Mesenchymal stem cell of adipose (primary cell): ENCODE results near the gene FANCD2.

DNA sequence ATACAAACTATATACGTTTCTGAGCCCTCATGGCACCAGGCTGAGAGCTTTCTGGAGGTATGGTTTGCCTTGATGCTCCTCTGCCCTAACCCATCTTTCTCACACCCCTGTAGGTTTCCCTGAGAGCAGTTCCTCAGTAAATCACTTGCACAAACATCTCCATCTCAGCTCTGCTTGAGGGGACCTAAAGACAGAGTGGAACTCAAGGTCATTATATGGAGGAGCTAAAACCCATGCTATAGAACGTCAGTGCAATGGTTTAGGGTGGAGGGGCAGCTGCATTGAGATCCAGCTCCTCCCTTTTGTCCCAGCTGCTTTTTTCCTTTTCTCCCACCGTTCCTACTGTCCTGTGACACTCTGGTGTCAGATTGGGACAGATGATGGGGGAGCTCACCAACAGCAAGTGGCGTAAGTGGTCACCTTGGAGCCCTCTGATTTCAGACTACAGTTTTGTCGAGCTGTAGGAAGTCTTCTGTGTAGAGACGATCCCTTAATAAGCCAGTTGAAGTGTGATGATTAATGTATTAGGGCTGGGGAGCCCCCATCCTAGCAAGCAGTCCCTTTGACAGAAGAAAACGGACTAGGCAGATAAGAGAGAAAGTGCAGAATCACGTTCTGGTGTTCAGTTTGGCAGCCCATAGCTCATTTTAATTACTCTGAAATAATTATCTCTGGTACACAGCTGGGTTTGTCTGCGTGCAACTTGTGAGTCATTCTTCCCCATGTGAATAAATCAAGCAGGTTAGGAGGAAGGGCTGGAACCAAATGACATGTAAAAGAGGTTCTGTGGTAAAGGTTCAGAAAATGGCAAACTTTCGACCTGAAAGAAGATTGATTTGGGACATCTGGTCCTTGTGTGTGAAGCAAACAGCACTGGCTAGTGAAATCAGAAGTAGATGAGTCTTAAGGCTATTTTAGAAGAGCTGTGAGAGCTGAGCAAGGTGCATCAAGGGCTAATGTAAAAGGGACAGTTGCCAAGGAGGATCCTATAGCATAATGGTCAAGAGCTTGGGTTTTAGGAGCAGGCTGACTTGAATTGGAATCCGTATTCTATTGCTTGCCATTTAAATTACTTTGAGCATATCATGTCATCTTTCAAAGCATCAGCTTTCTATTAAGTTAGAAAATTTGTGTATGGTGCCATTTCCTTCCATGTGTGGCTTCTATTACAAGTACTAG is 241.3 kb downstream of the EDEM1 start:
- CAGE, long polyA plus RNA: no peak

DNA sequence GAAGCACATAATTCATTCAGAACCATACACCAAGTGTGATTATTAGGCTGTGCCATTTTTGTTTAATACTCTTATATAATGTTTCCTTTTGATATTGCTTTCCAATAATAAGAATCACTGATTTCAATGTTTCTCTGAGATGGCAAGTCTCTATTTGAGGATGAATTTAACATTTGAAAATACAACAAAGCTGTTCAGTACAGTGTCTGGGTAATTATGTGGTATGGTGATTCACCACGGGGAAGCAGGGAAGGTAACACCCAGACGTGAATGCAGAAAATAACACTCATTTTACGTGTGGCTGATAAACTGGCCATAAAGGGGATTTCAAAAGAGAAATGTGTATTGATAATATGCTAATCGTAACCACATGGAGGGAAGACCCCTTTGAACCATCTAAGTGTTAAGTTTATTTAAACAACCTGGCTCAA is 344.6 kb downstream of the GRM7 start:
- CAGE, long polyA plus RNA: no peak

DNA sequence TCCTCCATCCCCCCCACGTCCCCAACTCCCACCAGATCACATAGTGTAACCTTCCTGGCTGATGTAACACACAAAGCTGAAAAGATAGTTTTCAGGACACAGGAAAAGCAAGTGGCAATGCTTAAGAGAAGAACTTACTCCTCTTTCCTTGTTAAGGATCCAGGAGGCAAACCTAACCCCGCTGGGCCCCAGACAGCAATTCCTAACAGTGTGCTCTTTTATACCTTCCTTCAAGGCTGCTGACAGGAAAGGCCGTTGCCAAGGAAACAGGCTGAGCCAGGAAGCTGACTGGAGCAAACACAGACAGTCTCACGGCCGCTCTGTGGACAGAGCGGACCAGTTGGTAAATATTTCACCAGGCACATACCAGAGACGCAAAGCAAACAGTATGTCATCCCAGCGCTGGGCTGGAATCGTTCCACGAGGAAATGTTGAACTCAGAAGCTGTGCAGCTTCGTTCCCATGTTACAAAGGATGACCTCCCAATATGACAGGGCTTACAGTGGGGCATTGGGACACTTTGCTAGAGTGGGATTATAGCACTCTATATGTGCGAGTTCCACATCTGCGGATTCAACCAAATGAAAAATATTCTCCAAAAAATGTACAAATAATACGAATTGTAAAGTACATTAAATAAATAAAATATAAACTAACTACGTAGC is 57.3 kb upstream of the LMCD1 start:
- CAGE, long polyA plus RNA: no peak

DNA sequence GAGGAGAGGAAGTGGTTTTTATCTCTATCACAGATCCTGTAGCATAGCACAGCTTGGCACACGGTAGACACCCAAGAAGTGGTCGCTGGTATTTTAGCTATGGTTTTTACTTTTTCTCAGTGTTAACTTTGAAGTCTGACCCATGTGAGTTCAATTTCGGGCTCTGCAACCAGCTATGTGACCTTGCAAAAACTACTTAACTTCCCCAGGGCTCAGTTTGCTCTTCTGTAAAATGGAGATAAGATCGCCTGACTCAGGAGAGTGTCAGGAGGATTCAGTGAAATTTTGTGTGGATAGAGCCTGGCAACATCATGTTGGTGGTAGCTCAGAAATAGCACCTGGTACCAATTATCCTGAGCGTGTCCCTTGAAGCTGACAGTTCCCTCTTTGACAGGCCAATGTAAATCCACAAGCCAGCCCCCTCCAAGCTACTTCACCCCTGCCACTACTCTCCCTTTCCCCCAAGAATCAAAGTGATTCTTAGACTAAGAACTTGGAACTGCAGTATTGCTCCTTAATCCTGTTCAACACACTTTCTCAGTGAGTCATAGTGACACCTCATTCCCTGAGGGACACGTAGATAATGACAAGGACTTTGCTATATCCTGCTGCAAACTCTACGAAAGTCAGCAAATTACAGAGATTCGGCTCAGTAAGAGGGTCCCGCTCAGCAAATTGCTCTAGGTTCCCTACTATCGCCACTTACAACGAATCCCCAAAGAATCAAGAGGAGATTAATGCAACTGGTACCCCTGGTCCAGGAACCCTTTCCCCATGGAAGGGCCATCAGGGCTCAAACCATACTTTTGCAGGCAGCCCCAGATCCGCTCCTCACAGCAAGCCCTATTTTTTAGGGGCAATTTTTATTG is 8.5 kb upstream of the LMCD1 start:
- CAGE, long polyA plus RNA: no peak

DNA sequence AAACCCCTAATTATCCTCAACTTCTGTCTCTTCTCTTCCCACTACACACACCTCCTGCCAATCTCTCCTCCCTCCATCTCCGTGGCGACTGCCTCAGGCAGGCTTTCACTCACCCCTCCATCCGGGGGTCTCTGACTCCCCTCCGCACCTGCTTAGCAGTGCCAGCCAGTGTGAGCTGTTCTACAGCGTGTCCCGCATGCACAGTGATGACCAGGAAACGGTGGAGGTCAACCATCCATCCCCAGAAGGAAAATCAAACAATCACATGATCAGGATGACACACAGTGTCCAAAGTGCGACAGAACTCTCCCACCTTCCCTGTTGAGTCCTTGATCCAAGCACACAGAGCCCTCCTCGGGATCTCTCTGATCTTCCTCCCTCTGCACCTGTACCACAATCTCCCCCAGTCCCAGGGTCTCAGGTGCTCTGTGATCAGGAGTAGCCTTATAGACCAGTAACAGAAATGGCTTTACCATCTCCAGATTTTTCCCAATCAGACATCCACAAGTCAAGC is 7.3 kb upstream of the SSUH2 start:
- CAGE, long polyA plus RNA: no peak

GRCh38 chr3:8982531-8982909 is 19.2 kb upstream of the RAD18 start:
- CAGE, long polyA plus RNA: no peak

DNA sequence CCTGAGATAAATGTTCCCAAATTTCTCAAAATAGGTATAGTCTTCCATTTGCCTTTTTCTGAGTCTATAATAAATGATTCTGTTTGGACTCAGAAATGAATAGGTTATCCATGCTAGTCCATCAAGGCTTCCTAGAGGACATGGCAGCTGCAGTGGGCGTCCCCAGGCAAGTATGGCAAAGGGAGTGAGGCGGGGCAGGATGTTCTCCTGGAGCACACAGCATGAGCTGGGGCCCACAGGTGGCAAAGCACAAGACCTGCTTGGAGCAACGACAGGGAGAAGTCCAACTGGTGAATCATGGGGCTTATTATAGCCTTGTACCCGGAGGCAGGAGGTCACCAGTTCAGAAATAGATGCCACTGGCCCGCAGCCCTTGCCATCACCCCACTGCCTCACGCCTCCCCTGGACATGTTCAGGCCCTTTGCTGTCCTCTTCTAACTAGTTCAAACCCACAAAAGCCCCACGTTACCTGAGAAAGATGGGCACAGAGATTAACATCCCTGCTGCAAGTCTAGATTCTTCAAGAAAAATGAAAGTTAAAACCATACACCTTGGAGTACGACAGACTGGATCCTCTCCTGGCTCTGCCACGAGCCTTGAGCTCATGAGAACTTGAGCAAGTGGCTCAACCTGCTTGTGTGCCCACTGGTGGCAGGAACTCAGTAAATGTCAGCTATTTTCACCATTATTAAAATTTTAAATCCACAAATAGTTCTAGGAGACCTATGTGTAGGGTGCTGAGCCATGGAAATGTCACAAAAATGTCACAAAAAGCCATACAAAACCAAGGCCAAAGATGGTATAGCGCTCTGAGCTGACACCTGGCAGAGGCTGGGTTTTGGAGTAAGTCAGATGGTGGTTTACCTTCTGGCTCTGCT is 1.8 kb upstream of the SRGAP3 start:
- CAGE, long polyA plus RNA: no peak

DNA sequence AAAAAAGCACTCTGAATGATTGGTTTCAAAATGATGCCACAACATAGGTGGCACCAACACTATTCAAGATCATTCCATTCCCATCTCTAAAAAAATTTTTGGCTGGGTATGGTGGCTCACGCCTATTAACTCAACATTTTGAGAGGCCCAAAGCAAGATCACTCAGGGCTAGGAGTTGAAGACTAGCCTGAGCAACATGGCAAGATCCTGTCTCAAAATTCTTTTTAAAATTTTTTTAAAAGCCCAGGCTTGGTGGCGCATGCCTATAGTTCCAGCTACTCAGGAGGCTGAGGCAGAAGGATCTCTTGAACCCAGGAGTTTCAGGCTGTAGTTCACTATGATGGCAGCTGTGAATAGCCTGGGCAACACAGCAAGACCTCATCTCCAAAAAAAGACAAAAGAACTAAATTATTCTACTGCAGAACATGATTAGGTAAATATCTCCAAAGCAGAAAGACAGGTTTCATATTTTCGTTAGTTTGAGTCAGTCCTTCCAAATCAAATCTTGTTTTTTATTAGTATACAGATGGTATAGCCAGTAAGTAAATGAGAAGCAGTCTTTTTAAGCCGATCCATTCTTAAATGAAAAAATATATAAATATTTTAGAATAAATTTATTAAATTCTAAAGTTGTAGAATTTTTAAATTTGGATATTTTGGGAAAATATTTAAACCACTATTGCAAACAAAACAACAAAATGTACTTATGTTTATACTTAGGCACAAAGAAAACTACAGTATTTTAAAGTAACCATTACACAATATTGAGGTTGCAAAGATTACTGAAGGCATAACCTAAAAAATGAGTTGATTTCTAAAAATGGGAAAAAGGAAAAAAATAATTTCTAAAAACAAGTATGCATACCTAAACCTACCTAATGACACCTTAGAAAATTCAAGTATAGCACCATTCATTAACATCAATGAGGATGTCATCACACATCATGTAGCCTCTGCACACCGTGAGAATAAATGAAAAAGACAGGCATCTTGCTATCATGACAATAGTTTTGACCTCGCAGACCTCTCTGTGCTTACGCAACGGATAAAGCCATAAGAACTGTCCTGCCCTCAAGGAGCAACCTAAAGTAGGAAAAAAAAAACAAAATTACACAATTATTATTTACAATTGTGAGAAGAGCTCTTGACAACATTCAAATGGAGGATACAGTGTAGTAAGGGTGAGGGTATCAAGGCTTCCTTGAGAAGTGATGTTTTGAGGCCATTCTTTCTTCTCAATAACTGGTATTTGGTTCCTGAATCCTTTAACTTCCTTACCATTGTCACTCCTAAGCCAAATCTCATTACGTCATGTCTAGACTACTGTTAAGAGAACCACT is 7.5 kb upstream of the SETD5 start:
- CAGE, long polyA plus RNA: no peak

- CAGE, long polyA plus RNA: no peak
Observed at GRCh38 chr3:9395932-9396506, 1.4 kb upstream of the SETD5 start.

DNA sequence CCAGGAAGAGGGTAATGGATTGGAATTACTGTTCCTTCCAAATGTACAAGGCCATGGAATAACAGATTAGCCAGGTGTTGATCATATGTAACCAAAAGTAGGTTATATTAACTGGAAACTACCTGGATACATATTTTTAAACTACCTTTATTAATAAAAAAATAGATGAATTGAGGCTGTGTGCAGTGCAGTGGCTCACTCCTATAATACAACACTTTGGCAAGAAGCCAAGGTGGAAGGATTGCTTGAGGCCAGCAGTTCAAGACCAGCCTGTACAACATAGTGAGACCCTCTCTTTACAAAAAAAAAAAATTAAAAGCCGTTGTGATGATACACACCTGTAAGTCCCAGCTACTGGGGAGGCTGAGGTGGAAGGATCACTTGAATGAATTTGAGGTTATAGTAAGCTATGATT is 43.3 kb downstream of the SETD5 start:
- CAGE, long polyA plus RNA: no peak

- CAGE, long polyA plus RNA: no peak
Observed at GRCh38 chr3:9695667-9695884, 8.1 kb upstream of the CPNE9 start.

DNA sequence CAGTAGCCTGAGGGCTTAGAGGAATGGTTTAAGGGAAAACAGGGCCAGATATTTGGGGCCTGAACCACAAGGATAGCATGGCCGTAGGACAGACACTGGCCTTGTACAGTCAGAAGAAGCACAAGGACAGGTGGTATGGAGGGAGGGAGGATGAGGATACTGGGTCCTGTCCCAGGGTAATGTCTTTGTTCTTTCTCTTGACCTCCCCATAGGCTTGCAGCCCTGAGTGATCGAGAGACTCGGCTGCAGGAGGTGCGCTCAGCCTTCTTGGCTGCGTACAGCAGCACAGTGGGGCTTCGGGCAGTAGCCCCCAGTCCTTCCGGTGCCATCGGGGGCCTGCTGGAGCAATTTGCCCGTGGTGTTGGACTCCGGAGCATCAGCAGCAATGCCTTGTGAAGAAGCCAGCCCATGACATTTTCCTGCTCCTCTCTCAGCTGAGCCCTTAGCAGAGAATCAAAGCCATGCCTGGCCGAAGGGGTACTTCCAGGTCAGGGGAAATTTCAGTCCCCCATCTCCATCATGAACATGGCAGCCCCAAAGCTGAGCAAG is 2.0 kb upstream of the CPNE9 start:
- CAGE, long polyA plus RNA: no peak

DNA sequence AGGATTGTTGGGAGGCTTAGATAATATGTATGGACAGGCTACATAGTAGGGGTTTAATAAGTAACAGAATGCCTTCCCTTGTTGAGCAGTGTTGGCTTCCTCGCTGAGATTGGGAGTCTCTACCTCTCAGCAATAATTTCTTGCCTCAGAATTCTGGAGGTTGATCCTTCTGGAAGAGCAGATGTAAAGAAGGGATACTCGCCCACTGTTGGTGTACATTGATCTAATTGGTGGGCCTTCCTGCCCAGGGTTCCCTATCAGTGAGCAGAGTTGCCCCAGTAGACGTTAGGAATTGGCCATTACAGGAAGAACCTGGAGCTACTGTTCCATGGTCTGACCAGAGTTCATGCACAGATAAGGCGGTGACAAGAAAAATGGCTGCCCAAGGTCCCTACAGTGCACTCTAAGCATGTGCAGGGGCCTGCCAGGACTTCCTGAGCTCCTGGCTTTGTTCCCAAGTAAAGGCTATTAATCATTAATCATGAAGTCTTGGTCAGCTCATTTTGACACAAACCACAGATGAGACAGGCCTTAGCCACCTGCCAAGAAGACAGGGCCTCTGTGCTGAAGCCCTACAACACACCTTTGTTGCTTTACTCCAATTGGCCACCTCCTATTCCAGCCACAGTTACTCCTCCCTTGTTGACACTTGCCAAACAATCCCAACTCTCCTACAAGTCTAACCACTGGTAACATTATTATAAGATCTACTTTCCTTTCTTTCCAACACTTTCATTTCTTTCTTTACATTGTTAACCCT is 4.9 kb upstream of the IL17RE start:
- CAGE, long polyA plus RNA: no peak

- CAGE, long polyA plus RNA: no peak
Observed at GRCh38 chr3:9944135-9945128, 7.8 kb downstream of the PRRT3 start.

- CAGE, long polyA plus RNA: no peak
Observed at GRCh38 chr3:9986461-9986737, 242 bp downstream of the EMC3 start.

DNA sequence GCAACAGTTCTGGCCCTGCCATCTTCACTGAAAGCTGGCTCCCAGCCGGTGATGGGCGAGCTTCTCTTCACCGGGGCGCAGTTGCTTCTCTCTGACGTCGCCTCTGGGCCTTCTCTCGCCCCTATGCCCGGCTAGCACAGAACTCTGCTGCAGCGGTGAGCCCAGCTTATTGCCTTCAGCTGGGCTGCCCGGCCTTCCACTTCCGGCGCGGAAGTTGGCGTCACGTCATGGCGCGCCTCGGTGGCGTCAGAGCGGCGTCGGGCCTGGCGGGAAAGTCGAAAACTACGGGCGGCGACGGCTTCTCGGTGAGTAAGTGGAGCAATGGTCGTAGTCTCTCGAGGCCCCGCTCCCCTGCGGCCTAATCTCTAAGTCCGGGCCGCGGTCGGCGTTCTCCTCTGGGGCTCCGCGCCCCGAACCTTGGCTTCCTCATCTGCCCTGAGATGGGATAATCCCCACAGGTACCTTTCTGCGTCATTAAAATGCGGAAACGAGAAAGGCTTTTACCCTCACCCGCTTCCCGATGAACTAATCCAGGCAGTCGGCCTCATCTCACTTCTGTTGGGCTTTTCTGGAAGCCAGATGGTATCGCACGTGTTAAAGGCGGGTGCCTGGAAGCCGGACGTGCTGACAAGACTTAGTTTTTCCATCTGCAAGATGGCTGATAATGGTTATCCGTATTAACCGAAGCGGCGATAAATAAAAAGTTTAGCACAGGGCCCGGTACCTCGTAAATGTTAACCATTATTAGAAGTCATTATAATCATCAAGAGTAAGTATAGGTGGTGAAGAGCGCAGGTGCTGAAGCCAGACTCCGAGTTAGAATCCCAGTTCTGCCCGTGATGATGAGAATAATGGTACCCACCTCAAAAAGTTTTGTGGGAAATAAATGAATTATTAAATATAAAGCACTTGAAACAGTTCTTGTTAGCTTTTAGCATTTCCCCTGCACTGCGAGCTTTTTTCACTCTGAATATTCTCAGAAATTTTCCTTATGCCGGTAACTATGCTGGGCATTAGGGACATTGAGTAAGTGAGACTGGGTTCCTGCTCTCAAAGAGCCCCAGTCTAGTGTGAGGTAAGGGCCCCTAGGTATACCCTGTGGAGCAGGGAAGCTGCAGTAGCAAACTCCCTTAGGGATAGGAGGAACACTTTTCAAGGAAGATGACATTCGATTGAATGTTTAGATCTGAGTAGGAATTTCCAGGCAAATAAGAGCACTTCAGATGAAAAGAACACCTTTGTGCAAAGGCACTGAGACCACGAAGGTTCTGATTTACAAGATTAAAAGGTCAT is at the start of gene FANCD2:
Gene FANCD2, plus strand, starts transcription at position 269 of the 1,293 bp plus-strand sequence.
- CAGE, long polyA plus RNA: no peak

DNA sequence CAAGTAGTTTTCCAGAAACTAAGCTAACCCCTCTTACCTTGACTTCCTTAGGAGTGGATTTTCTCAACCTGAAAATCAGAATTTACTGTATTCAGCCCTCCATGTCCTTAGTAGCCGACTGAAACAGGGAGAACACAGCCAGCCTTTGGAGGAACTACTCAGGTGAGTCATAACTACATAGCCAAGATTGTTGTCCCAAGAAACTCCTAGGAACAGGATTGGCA is 22.4 kb downstream of the FANCD2OS start:
- CAGE, long polyA plus RNA: no peak

GRCh38 chr3:10438194-10438955 is 67.0 kb downstream of the ATP2B2 start:
- CAGE, long polyA plus RNA: no peak

DNA sequence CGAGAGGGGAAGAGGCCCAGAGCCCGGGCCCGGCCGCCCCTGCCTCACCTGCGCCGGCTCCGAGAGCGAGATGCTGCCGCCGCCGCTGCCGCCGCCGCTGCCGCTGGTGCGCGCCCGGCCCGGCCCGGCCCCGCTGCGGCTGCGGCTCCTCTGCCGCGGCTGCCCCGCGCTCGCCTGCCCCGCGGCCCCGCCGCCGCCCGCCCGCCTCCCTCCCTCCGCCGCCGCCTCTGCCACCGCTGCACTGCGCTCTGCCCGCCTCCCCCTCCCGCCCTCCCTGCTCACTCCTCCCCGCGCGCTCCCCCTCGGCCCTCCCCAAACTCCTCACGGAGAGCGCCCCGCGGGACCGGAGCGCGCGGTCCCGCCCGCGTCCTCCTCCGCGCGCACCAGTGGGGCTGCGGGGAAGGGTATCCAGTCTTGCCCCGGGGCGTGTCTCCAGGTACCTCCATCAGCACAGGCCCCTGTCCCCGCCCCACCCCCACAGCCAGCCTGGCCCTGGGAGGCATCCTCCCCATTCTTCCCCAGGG is 108.1 kb upstream of the SLC6A11 start:
- CAGE, long polyA plus RNA: no peak

GRCh38 chr3:11195674-11196326 is 41.5 kb downstream of the HRH1 start:
- CAGE, long polyA plus RNA: no peak